Penis (tissue), 1 donor: ENCODE data around the genes GLYATL3 and GCM1.

DNA sequence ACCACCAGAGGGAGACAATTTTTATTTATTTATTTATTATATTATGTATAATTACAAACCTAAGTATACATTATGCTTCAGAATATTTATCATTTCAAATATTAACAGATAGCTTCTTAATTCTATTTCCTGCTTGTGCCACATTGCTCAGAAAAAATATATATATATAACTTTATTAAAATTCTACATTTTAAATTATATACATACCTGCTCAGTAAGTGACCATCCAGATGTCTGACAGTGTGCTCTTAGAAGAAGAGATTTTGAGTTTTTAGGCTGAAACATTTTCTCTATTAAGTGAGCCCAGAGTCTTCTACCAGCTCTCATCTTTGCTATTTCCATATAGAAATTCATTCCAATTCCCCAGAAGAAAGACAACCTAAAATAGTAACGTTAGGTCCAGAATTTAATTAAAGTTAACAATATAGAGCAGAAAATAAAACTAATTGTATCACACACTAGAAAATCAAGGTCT, 9.6 kb downstream of the MMUT start:
- PRO-cap: no peak

DNA sequence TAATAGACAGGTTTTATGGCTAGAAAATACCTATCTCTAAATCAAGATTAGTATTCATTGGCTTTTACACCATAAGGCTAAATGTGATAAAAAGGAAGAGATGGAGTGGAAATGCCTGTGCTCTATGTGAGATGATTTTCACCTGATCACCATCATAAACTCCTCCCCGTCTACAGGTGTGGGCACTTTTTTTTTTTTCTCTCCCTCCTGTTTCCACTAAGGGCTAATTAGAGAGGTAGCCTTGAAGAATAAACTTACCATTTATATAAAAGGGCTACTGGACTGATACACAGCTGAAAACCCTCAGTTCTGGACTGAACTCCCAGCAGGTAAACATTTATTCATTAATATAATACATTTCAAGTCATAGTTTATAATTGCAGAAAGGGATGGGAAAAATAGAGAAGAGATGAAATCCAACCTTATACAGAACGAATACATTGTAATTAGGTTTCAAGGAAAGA, at the start of gene GLYATL3:
Gene GLYATL3, plus strand, starts transcription at position 210 of the 464 bp plus-strand sequence.
- PRO-cap: no peak

DNA sequence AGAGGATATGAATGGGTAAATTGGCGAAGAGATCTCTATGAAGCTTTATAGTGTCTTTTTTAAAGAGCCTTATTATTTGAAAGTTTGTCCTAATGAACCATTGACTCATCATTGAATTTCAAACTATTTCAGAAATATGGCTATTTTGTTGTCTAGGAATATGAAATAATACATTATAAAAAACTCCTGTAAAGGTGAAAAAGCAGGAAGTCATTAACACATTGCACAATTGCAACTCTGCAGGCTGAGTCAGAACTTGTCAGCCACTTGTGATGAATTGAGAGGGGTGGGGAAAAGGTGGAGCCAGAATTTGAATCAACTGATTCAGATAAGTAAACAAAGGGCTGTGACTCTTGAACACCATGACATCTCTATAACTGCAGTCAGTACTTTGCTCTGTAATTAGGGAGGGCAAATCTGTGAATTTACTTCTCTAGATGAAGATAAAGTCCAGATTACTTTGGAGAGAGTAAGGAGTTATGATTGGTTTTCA, 5.9 kb downstream of the C6orf141 start:
- PRO-cap: no peak

DNA sequence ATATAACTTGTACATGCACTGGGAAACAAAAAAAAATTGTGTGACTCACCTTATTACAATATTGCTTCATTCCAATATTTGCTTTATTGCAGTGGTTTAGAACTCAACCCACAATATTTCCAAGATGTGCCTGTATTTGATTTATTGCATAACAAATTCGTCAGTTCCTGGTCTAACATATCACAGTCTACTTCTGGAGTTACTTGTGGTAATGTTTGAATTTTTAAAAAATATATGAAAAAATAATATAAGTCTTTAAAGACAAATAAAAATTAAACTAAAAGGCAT, 42.0 kb upstream of the DEFB112 start:
- PRO-cap: no peak

- PRO-cap: no peak
Measured at GRCh38 chr6:50842706-50843310, 24.1 kb downstream of the TFAP2B start.

GRCh38 chr6:50846417-50846800, 27.7 kb downstream of the TFAP2B start:
- PRO-cap: no peak

DNA sequence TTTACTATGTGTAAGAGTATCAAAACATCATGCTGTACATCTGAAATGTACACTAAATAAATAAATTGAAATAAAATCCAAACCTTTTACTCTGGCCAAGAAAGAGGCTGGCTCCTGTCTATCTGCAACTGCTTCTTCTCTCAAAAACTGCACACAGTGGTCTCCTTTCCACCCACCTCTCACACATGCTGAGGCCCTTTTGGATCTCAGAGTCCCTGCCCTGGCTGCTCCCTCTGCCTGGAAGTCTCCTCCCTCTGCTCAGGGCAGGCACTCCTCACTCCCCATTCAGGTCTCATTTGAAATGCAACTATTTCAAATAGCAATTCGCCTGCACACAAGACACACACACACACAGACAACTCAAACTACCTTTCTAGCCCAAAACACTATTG, 348.8 kb downstream of the PKHD1 start:
- PRO-cap: no peak

GRCh38 chr6:52124566-52125224, 37.3 kb upstream of the PKHD1 start:
- PRO-cap: no peak

GRCh38 chr6:52285214-52285564, 647 bp upstream of the MCM3 start:
- PRO-cap: no peak

DNA sequence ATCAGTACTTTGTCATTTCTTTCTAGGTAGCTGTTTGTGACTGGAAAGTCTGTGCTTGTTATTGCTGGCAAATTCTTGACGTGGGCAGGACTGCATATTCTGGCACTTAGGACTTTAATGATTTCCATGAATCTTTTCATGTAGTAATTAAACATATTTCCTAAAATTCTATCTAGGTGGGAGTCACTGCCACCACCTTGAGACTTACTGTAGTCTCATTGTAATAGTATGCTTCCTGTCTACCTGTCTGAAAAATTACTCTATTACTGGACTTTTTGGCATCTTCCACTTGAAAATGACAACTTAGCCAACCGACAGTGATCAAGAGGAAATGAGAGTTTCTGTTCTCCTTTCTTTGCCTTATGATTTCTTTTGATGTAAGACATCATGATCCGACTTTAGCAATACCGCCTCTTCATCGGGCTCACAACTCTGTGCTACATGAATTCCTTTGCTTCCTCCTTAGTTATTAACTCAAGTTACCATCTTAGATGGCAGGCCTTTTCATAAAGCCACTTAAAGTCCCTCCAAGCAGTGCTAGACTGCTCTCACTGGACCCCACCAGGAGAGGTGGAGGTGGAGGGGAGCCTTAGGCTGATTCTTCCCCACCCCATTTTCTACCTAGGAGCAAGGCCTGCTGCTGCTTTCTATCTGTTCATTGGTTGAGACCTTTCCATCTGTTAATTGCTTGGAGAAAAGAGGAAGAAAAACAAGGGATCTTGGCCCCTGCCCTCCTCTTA, 21.4 kb upstream of the MCM3 start:
- PRO-cap: no peak

DNA sequence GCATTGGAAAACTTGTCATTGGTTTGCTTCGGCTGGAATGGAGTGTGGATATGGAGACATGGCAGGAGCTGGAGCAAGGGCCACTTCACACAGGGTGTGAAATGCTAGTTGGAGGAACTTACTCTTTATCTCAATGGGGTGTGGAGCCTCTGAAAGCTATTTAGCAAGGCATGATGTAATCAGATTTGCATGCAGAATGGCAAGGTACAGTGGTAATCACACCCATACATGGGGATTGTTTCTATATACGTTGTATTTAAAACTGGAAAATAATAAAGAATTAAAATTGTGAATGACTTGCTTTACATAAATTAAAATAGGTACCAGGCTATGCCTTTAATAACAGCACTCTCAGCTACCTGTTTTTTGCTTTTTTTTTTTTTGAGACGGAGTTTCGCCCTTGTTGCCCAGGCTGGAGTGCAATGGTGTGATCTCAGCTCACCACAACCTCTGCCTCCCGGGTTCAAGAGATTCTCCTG, 31.3 kb upstream of the PAQR8 start:
- PRO-cap: no peak

- PRO-cap: no peak
Measured at GRCh38 chr6:52390021-52390741, 28.2 kb downstream of the PAQR8 start.

DNA sequence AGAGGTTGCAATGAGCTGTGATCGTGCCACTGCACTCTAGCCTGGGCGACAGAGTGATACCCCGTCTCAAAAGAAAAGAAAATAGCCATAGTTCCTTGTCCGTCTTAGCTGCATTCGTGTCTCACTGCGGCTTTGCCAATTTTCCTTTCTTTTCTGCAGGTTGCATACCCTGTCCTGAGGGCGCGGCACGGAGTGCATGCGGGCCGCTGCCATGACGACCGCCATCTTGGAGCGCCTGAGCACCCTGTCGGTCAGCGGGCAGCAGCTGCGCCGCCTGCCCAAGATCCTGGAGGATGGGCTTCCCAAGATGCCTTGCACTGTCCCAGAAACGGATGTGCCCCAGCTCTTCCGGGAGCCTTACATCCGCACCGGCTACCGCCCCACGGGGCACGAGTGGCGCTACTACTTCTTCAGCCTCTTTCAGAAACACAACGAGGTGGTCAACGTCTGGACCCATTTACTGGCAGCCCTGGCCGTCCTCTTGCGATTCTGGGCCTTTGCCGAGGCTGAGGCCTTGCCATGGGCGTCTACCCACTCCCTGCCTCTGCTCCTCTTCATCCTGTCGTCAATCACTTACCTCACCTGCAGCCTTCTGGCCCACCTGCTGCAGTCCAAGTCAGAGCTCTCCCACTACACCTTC, 17.0 kb upstream of the EFHC1 start:
- PRO-cap: no peak

GRCh38 chr6:52491256-52492205, 71.4 kb downstream of the EFHC1 start:
- PRO-cap: bidirectional peak, plus-strand start at chr6:52492079, minus-strand start at chr6:52491914

DNA sequence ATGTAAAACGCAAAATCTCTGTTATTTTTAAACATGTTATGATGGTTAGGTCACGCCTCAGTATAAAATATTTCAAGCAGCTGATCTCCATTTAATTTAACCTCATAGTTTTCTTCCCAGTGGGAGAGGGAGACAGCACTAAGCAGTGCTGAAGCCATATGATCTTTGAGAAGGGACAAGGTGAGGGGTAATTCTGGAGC, 21.0 kb downstream of the TRAM2 start:
- PRO-cap: no peak

DNA sequence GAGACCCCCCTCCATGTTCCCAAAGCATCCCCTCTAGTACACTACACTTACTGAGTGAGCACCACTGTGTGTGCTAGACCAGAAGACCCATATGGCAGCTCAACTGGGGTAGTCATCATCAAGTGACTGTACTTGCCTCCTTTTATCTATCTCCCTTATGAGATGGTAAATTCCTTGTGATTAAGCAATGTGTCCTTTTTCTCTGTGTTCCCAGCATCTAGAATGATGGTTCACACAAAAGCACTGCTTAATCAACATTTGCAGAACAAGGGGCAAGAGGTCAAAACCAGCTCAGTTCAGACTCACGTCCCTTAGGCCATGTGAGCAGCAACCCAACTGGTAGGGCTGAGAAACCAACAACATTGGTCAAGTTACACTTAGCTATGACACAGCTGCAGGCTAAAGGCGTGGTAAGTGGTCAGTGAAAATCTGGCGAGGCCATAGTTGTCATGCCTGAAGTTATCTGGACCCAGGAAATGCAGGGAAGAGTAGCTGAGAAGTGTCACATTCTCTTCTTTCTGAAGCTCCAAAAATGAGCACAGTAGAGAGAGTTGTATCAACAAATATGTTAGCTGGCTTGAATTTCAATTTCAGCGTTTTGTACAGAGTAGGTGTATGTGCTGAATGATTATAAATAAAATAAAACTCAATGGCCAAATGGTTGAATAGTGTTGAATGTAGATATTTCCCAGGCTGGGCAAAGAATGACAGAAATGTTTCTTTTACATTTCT, 9.9 kb downstream of the TRAM2 start:
- PRO-cap: no peak

- PRO-cap: no peak
Measured at GRCh38 chr6:52578120-52578474, 1.2 kb upstream of the TRAM2 start.

- PRO-cap: no peak
Measured at GRCh38 chr6:53148596-53149067, at the start of gene GCM1. Gene GCM1 (minus strand): TSS chr6:53148841.

DNA sequence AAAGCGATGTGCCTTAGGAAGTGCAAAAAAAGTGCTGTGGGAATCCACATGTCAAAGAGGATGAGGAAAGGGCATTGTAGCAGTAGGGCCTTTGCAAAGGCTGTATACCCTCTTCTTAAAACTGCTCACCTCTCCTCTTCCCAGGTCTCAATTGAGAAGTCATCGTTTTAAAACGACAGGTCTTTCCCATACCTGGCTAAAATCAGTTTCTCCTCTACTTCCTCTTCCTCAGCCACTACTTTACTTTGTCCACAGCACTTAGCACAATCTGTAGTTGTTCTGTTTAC, 9.6 kb upstream of the ELOVL5 start:
- PRO-cap: no peak

- PRO-cap: no peak
Measured at GRCh38 chr6:53432263-53433217, 83.8 kb upstream of the ELOVL5 start.